Amniotic epithelial cell (primary cell): Measurements from ENCODE around the gene PRRG3.

GRCh38 chrX:145631283-145631755 is 186.3 kb upstream of the SLITRK2 start:
- RRBS = 95% methylated on average over 3 of the region's 27 CpGs

GRCh38 chrX:147180989-147181407 is 366.5 kb upstream of the CXorf51A start:
- RRBS = no CpG with 5 or more reads among the region's 1 CpG

GRCh38 chrX:147885018-147885443 is 26.7 kb upstream of the FMR1 start:
- RRBS = no CpG with 5 or more reads among the region's 2 CpGs

GRCh38 chrX:147940467-147940782 is 28.7 kb downstream of the FMR1 start:
- RRBS = no CpG with 5 or more reads among the region's 2 CpGs

DNA sequence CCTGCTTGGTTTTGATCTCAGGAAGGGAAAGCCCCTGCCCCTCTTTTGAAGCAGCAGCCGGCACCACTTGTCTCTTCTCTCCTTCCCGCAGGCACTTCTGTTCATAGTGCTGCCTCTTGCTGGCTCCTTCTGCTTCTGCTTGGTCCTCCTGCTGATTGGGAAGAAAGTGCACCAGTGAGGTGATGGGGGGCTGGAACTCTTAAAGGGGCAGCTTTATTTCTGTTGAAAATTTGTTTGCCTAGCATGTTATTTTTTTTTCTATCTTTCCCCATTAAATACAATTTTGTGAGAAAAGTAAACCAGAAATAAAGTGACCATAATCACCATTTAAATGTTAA is 2.2 kb upstream of the AFF2 start:
- RRBS = no CpG with 5 or more reads among the region's 2 CpGs

DNA sequence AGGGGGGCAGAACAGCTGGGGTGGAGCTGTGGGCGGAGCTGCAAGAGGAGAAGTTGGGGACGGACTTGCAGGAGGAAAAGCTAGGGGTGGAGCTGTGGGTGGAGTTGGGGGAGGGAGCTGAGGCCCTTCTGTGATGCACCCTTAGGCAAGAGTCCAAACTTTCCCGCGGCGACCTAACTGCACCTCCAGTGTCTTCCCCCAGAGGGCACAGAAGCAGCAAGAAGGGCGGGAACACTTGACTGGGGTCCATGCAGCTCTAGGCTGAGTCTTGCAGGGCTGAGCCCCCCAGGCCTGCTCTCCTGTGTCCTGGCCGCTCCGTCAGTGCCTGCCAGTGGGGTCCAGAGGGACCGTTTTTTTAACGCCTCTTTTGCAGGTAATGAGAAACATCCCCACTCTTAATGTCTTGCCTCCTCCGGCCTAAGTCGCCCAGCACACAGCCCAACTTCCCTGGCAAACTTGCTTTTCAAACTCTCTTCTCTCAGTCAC is 2.3 kb upstream of the EOLA2 start:
- RRBS = no CpG with 5 or more reads among the region's 12 CpGs

GRCh38 chrX:150364622-150364840 is 1.4 kb downstream of the MAMLD1 start:
- RRBS = under 1% methylated on average over 10 of the region's 18 CpGs

- RRBS = no CpG with 5 or more reads among the region's 13 CpGs
Measured at GRCh38 chrX:150372174-150372772, 9.2 kb downstream of the MAMLD1 start.

DNA sequence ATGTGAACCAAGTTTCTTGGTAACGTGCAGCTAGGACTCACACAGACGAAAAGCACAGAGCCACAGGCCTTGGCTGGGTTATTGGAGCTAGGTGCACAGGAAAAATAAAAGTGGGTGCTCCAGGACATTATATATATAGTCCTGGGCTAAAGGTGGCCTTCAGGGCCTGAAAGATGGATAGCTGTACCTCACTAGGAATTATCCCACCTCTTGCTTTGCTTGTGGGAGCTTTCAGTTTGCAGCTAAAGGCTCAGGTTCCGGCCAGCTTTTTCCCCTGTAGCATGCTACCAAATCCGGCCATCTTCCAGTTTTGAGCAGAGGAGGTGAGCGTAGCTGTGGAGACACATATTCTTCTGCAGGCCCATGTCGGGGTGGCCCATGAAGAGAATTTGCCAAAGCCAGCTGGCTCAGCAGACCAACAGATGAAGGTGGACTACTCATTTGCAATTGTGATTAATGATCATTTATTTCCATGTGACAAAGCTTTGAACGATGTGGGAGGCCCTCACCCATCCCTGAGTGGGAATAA is 87.7 kb upstream of the MTM1 start:
- RRBS = no CpG with 5 or more reads among the region's 7 CpGs

- RRBS = no CpG with 5 or more reads among the region's 27 CpGs
Measured at GRCh38 chrX:150511996-150513216, 56.0 kb upstream of the MTM1 start.

GRCh38 chrX:150572011-150572715 is 3.7 kb downstream of the MTM1 start:
- RRBS = no CpG with 5 or more reads among the region's 3 CpGs

DNA sequence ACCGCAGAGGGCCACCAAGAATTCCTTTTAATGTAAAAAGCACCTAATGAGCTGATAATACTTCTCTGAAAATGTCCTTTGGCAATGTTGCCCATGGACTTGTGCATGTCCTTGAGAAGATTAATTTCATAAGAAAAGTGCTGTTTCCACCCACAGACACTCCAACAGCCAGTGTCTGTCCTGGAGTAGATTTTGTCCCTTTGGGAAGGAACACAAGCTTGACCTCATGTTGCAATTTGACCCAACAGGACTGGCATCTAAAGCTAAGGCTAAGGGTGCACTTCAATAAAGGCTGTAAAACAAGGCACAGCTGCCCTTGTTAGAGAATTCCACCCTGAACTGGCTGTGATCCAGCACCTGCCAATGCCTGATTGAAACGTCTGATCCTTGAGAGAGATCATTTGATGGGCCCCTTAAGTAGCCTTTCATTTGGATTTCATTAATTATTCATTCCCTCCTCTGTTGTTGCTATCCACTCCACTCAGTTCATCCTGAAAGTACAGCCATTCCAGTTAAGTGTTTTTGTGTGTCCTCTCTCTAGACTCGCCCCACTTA is 56.3 kb downstream of the CD99L2 start:
- RRBS = no CpG with 5 or more reads among the region's 3 CpGs

DNA sequence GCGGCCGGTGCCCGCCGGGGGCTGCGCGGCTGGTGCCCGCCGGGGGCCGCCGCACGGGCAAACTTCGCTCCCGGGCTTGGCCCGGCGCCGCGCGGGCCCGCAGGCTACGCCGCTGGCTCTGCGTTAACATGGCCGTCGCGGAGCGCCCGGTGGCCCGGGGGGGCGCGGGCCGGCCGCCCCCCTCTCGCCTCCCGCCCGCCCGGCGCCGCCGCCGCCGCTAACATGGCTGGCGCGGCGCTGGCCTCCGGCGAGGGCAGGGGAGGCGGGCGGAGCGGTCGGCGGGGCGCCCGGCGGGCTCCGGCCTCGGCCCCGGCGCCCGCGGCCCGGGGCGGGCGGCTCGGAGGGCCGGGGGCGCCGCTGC is 690 bp downstream of the HMGB3 start:
- RRBS = 2% methylated on average over 37 of the region's 67 CpGs

DNA sequence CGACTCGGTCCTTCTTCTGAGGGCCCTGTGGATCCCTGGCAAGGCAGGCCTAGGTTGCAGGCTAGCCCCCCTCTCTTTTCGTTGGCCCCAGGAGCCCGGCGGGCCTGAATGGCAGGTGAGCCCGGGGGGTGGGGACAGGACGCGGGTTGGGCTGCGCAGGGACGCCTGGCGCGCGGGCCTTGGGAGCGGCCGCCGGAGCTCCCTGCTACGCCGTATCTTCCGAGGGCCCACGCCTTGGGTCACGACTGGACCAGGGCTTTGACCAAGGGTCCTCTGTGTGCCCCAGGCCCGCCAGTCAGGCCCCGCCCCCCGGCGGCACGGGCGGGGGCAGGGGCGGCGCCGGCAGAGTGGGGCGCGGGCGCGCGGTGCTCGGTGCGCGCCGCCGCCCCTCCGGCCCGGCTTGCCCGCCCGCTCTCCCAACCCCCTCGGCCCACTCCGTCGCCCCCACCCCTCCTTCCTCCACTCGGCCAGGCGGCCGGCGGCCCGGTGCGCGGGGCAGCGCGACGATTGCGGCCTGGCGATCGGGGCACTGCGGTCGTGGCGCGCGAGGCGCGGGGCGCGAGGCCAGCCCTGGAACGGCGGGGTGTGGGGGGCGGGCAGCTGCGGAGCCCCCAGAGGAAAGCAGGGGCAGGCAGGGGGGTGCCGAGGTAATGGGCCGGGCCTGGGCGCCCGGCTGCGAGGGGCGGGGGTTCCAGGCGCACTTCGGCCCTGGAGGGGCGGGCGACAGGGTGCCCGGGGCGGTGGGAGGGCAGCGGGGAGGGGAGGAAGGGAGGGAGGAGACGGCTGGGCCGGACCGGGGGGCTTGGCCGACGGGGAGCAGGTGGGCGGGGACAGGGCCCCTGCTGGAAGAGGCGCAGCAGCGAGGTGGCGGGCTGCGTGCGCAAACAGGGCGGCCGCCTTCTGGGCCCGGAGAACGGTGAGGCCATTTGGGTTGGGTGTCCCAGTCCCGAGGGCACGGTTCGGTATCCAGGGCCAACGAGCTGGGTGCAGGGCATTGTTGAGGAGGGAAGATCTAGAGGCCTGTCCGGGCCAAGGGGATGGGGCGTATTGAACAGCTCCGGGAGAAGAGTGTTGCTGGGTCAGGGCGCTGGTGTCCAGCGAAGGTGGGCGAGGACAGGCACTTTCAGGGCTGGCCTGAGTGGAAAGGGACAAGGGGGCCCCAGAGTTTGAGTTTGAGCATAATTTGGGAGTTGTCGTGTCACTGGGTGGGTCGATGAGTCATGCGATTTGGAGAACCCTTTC is at the start of gene PRRG3:
TSS of gene PRRG3 (plus strand) at position 830 of the 1,242 bp plus-strand sequence.
- RRBS = 9% methylated on average over 40 of the region's 114 CpGs

GRCh38 chrX:152026191-152026578 is 51.7 kb upstream of the GABRE start:
- RRBS = no CpG with 5 or more reads among the region's 3 CpGs

DNA sequence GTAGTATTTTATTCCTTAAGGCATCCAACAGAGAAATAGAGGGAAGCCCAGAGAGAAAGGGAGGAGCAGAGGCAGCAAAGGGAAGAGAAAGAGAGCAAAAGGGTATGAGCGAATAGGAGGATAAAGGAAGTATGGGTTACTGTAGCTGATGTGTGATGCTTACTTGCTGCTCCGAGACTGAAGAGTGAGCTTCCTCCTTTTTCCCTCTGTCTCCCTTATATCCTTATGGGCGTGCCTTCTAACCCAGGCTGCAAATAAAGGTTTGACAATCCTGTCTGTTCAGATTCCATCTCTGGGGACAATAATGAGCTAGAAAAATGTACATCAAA is 386 bp upstream of the GABRA3 start:
- RRBS = no CpG with 5 or more reads among the region's 3 CpGs

- RRBS = no CpG with 5 or more reads among the region's 6 CpGs
Measured at GRCh38 chrX:152832006-152832255, 1.1 kb downstream of the NSDHL start.

- RRBS = 0% methylated on average over 1 of the region's 18 CpGs
Measured at GRCh38 chrX:152904078-152904935, 6.4 kb downstream of the ZNF185 start.

GRCh38 chrX:153226297-153226536 is 39.7 kb upstream of the PWWP4 start:
- RRBS = no CpG with 5 or more reads among the region's 6 CpGs

DNA sequence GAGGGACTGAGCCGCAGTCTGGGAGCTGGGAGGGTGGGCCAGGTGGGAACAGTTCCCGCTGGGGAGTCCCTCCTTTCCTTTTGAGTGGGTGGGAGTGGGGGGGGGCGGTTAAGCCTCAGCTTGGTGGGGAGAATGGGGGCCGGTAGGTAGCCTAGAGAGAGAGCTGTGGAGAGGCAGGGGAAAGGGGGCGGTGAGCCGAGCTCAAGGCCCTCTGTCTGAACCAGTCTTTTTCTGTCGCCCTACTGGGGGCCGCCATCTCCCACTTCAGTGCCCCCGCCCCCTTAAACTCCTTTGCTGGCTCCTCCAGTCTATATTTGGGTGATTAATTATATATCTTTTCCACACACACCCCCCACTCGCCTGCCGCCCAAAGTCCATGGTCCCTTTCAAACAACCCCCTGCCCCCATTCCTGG is 830 bp downstream of the ZNF275 start:
- RRBS = no CpG with 5 or more reads among the region's 11 CpGs